Astrocyte (in vitro differentiated cells and primary cell): ENCODE measurements around a stretch of chr20.

- PRO-cap = no peak
- RRBS, 2 experiments = no CpG with 5 or more reads among the region's 2 CpGs
These were observed 326.4 kb downstream of the CBLN4 start for GRCh38 chr20:55678959-55679288.

DNA sequence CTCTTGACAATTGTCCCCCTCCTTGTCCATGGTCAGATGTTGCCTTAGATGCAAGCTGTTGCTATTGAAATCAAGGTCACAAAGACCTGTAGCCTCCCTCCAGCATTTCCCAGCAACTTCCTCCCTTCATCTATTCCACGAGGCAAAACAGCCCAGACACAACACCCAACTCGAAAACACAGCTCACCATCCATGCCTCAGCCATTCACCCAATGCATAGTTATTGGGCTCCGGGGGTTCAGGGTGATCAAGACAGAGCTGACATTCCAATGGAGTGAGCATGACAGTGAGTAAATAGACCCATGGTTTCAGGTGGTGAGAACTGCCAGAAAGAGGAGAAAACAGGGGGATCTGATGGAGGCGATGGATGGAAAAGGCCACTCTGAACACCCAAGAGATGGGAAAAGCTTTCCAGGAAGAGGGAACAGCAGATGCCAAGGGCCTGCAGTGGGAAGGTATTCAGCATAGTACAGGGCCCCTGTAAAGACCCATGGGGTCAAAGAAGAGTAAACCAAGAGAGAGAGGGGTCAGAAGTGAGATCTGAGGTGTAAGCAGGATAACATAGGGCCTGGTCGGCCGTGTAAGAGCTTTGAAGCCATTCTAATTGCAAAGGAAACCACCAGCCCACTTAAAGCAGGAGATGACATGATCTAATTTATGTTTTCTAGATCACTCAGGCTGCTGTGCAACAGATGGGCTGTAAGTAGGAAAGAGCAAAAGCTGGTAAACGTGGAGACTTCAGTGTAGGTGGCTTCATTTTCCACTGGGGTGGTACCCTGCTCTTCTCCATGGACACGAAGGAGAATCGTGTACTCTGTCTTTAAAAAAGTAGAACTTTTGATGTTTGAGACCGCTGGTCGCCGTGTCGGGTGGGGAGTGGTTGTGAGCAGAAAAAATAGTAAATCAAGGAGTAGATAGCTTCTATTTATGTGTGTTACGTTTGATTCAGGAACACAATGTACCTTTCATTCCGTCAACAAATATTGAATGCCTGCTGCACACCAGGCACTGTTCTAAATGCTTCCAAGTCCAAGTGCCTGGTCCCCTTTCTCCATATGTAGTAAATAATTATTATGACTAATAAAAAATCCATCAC is 6.1 kb downstream of the CASS4 start:
- PRO-cap = no peak
- RRBS, 2 experiments = no CpG with 5 or more reads among the region's 15 CpGs

DNA sequence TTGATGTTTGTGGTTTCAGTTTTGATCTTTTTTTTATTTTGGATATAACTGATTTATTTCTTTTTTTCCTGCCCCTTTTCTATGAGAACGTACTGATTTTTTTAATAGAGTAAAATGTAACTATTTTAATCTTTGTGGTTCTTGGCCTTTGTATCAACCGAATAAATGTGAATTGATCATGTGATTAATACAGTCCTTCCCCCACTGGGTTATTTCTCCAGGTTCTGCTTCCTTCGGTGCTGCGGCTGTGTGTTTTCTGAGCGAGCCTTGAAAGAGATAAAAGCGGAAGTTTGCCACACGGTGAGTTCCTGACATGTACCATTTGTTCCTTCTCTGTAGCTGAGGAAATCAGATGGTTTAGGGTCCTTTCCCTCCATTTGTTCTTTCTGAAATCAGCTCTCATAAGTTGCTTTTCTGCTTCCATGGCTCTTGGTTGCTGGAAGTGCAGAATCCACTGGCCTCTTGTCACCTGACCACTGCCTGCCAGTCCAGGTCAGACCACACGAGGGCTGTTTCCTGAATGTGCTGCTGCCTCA is 15.5 kb downstream of the RTF2 start:
- PRO-cap = no peak
- RRBS, 2 experiments = no CpG with 5 or more reads among the region's 8 CpGs

GRCh38 chr20:56629847-56630843 is 1.0 kb downstream of the TFAP2C start:
- PRO-cap = no peak
- RRBS, 2 experiments = 1 to 3% methylated on average over 15 to 19 of the region's 91 CpGs

GRCh38 chr20:56779869-56780399 is 150.8 kb downstream of the TFAP2C start:
- PRO-cap = no peak
- RRBS, 2 experiments = no CpG with 5 or more reads among the region's 12 CpGs

DNA sequence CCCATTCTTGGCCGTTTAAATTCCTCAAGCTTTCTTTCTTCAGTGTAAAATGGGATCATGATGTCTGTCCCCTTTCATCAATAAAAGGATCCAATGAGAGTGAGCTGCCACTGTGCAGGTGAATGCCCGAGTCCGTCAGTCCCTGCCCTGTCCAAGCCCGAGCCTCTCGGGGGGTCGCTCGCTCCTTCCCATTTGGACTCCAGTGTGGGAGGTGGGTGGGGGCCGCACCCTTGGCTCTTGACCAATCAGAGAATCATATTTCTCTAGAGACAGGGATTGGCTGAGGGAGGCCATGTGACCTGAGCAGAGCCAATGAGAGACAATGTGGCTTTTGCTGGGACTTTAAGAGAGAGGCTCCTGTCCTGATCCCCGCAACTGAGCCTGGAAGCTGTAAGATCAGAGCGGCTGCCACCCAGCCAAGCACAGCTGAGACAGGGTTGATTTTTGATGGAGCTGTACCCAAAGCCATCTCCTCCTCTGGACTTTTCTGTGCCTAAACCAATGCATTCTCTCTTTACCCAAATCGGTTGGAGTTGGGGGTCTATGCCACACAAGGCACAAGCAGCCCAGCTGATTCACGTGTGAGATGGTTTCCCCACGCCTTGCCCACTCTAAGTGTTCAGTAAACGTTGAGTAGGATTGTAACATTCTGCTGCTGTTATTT is 199.3 kb downstream of the TFAP2C start:
- PRO-cap = no peak
- RRBS, 2 experiments = no CpG with 5 or more reads among the region's 14 CpGs

DNA sequence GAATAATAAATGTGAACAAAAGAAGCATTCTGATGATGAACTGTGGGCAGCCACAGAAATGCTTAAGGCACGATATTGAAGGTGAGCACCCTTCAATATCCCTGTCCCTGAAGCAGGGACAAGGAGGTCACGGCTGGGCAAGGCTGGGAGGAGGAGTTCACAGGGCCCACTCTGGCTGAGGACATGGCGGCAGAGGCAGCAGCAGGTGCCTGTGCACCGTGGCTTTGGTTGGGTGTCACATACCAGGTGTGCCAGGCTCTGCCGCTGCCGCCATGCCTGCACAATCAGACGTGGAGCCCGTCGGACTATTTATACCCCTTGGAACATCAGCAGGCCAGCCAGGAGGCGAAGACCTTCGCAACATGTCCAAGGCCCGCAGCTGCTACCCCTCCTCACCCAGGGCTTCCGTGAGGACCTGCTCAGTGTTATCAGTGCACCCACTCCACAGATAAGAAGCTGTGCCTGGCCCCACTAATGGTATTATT is 109.5 kb downstream of the BMP7 start:
- PRO-cap = no peak
- RRBS, 2 experiments = no CpG with 5 or more reads among the region's 13 CpGs

DNA sequence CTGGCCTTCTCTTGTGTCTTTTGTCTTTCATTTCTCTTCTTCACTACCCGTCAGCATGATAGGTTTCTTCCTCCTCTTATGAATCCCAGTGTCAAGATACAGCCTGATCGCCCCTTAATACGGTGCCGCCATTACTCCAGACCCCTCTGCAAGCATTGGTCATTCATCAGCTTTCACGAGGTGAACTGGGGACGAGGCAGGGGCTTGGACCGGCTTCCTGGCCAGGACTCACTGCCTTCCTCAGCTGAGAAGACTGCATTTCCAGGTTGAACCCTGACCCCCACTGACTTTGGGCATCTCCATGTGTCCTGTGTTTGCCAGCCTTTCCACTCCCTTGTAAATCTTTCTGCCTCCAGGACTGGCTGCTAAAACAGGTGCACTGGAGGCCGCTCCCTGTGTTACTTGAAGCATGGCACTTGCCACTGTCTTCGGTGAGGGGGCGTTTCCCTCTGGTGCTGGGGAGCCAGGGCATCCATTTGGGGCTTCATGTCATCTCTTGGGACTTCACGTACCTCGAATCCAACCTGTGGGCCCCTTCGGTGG is 6.8 kb upstream of the RBM38 start:
- PRO-cap = no peak
- RRBS, 2 experiments = no CpG with 5 or more reads among the region's 13 CpGs

DNA sequence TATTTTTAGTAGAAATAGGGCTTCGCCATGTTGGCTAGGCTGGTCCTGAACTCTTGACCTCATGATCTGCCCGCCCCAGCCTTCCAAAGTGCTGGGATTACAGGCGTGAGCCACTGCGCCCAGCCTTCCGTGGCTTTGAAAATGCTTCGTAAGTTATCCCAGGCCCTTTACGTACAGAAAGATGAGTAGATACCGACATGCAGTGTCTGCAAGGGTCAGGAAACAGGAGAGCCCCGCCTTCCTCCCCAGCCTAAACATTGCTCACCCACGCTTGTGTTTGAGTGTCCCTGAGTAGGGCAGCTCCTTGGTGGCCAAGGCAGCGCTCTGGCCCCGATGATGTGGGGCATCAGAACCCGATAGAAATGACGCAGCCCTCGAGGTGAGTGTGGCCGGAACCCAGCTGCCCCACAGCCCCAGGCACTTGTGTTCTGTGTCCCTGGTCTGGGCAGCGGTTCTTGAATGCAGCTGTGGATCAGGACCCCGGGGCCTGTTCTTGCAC is 12.6 kb downstream of the RBM38 start:
- PRO-cap = no peak
- RRBS, 2 experiments = 91 to 100% methylated on average over 3 of the region's 18 CpGs

GRCh38 chr20:57408718-57409646 is 17.8 kb downstream of the RBM38 start:
- PRO-cap = no peak
- RRBS, 2 experiments = 79 to 95% methylated on average over 4 to 10 of the region's 35 CpGs

GRCh38 chr20:57428477-57429312 is 37.5 kb downstream of the RBM38 start:
- PRO-cap = no peak
- RRBS, 2 experiments = 13 to 15% methylated on average over 2 of the region's 23 CpGs

DNA sequence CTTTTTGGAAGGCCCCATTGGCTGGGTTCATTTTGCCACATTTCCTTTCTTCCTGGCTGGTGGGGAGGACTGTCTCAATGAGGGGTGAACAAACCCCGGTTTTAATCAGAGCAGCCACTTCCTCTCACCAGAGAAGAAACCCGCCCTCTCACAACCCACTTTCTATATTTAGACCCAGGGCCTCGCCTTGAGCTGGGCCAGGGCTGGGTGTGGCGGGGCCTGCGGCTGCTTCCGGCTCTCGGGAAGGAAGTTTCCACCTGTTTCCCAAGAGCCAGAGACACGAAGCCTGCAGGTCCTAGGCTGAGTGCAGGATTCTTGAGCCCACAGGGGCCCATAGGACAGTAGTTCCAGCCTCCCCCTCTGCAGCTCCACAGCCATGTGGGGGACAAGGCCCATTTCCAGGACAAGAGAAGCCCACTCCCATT is 41.8 kb downstream of the RBM38 start:
- PRO-cap = no peak
- RRBS, 2 experiments = 44% methylated on average over 1 of the region's 8 CpGs; no CpG with 5 or more reads in 1 of the 2 experiments

GRCh38 chr20:57442482-57443477 is 51.6 kb downstream of the RBM38 start:
- PRO-cap = no peak
- RRBS, 2 experiments = 60 to 100% methylated on average over 3 to 7 of the region's 24 CpGs

DNA sequence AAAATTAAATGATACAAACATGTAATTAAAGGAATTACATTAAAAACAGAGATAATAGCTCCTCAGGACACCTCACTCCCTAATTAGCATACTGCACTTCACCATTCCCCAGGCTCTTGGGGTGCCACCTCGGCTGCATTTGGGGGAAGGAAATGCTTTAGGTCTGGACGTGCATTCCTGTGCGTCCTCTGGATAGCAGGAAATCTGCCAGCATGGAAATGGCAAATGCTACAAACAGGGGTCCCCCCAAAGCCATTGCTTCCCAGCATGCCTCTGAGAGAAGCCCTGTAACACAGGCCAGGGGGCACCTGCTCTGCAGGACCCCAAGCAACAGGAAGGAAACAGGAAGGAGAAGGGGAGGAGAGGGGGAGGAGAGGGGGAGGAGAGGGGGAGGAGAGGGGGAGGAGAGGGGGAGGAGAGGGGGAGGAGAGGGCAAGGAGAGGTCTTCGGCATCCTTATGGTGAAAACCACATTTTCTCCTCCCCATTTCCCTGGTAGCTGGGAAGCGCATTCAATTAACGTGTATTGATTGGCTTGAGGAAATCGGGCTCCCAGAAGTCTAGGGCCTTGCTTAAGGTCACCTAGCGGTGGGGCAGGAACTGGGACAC is 43.1 kb downstream of the CTCFL start:
- PRO-cap = no peak
- RRBS, 2 experiments = no CpG with 5 or more reads among the region's 8 CpGs

DNA sequence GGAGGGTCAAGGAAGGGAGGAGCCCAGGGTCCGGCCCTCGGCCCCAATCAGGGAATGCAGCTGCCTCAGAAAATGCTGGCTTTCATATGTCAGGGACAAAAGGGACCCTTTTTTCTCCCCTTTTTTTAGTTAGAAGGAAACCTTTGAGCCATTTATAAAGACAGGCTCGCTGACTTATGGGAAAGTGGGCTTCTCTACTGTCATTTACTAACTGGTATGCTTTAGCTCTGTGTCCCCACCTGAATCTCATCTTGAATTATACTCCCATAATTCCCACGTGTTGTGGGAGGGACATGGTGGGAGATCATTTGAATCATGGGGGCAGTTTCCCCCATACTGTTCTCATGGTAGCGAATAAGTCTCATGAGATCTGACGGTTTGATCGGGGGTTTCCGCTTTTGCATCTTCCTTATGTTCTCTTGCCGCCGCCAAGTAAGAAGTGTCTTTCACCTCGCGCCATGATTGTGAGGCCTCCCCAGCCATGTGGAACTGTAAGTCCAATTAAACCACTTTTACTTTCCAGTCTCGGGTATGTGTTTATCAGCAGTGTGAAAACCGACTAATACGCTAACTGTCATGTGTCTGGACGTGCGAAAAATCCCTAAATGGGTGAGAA is 41.8 kb downstream of the CTCFL start:
- PRO-cap = no peak
- RRBS, 2 experiments = no CpG with 5 or more reads among the region's 17 CpGs

GRCh38 chr20:57488893-57489404 is 36.0 kb downstream of the CTCFL start:
- PRO-cap = unidirectional peak, minus-strand start at chr20:57489124
- RRBS, 2 experiments = no CpG with 5 or more reads among the region's 11 CpGs

- PRO-cap = no peak
- RRBS, 2 experiments = no CpG with 5 or more reads among the region's 12 CpGs
These were observed 14.9 kb upstream of the PCK1 start for GRCh38 chr20:57545788-57546699.

- PRO-cap = no peak
- RRBS, 2 experiments = no CpG with 5 or more reads among the region's 12 CpGs
These were observed 25.3 kb downstream of the PCK1 start for GRCh38 chr20:57586082-57586778.

DNA sequence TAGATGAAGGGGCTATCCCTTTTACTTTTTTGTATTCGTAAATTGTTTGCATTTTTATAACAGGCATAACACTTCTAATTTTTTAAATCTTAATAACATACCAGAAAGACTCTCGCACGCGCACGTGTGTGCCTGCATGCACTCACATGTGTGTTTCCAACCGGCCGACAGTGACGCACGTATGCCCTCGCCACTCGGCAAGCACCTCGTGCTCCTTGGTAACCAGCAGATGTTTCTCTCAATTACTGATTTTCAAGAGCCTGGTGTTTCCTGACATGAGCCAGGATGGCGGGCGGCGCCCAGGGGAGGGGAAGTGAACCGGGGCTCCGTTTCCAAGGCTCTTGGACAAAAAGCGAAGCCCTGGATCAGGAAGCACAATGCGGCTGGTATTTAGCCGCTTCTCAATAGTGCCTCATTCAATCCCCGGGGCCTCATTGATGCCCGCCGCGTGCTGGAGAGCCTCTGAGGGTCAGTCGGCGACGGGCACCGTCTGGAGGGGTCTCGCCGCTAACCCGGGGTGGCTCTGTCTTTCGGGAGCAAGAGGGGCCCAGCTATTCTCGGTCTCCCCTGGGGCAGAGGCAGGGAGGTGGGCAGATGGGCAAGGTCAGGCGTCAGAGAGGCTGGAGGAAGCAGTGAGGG is 37.6 kb downstream of the PMEPA1 start:
- PRO-cap = no peak
- RRBS, 2 experiments = 8 to 30% methylated on average over 9 to 13 of the region's 34 CpGs

DNA sequence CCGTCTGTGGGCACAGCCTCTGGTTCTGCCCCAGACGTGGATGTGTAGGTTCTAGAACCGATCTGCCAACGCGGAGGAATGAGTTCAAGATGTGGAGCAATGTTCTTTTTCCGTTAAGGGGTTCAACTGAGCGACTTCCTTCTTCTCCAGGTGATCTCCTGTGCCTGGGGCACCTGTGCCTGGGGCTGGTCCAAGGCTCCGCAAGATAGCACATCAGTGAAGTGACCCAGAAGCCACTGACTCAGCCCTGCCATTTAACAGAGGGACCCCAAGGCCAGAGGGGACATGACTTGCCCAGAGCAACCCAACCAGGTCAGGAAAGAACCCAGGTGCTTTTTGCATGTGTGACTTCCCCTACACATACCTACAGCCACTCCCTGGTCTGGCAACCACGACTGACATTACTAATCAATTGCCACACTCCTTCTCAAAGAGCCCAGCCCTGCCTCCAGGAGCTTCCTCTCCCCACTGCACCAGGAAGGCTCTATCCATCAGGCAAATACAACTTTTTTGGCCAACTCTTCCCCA is 22.7 kb downstream of the PMEPA1 start:
- PRO-cap = no peak
- RRBS, 2 experiments = no CpG with 5 or more reads among the region's 9 CpGs